ENCODE measurements around a stretch of chr12.

GRCh38 chr12:92011623-92011973, 134.0 kb downstream of the BTG1 start:
- PRO-cap = no peak

GRCh38 chr12:92141506-92142244, 4.0 kb downstream of the BTG1 start:
- PRO-cap = no peak

DNA sequence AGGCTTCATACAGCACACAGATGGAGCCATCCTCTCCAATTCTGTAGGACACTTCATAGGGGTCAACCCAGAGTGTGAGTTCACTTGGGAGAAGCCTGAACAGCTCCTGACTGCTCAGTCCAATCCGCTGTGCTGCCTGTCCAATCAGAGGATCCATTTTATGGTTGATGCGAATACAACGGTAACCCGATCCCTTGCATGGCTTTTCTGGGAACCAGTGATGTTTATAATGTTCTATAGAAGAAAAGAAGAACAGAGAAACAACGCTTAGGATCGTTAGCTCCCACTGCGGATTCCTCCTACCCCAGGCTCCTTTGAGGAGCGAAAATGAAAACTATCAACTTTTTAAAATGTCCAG, 1.5 kb downstream of the BTG1 start:
- PRO-cap = bidirectional peak, plus-strand start at position 255 of the sequence, minus-strand start outside the sequence

GRCh38 chr12:92158771-92159503, 13.3 kb upstream of the BTG1 start:
- PRO-cap = no peak

DNA sequence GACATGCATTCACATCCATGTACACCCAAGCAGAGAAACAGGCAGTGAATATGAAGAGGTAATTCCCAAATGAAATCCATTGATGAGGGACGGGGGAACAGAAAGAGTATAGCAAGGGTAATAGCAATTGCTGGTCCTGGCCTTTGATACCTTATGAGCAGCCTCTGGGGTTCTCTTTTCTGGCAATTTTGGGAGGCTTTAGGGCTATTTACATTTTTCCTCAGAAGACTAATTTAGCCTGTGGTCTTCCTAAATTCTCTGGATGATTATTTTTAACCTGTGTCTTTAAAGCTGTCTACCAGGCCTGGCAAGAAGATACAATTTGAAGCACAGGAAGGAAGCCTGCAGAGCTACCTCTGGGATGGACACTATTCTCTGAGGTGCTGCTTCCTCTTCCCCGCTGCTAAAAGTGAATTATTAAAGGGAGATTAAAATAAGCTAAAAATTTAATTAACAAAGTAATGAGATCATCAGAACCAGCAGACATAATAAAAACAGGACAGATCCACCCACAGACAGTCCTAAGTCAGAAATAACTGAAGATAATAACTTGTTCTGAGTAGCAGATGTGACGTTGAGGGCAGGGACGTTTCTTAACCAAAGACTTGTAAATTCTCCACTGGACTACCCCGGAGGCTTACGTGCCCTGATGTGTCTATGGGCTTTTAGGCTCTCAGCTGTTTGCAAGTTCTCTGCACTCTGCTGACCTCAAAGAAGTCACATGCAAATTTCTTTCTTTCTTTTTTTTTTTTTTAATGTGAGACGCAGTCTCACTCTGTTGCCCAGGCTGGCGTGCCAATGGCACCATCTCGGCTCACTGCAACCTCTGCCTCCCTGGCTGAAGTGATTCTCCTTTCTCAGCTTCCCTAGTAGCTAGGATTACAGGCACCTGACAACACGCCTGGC, 26.8 kb upstream of the BTG1 start:
- PRO-cap = no peak

- PRO-cap = no peak
Observed at GRCh38 chr12:92347874-92348394, 202.3 kb upstream of the BTG1 start.

DNA sequence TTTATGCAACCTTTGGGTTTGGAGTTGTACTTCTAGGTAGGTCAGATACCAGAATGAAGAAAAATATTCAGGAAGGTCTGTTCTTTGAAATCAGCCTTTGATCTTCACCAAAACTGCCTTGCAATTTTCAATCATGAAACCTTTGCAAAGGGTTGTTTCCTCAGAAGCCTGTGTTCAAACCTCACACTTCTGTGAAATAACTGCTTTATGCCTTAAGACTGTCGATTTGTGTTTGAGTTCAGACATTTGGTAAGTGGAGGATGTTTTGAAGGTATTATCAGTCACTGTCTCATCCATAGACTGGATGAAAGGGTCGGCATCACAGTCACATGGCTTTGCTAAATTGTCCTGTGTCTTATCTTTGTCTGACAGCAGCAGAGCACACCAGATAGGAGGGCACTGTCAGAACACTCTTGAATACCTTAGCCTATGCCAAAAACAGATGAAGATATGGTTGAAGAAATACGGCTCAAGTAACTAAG, 233.3 kb upstream of the BTG1 start:
- PRO-cap = no peak

DNA sequence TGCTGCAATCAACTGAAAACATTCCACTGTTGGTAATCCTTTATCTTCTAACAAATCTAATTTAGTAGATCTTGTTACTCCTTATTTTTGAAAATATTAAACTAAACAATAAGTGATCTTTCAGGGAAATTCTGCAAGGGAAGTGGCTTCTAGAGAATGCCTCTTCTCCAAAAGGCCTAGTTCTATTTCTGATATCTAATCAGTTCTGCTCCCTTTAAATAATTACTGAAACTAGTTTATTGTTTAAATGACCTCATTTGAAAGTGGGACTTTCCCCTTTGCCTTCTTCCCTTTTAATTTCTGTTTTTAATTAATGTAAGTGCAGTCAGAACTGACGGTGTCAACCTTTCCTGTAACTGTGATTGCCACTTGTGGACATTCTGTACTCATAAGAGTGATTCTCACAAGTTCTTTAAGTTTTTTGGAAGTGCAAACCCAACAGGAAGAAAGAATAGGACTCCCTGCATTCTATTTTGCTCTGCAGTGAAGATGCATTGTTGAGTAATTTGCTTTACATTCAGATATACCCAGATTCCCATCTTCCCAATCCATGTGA, 265.4 kb upstream of the PLEKHG7 start:
- PRO-cap = no peak

- PRO-cap = no peak
Observed at GRCh38 chr12:92445150-92445757, 257.5 kb upstream of the PLEKHG7 start.

DNA sequence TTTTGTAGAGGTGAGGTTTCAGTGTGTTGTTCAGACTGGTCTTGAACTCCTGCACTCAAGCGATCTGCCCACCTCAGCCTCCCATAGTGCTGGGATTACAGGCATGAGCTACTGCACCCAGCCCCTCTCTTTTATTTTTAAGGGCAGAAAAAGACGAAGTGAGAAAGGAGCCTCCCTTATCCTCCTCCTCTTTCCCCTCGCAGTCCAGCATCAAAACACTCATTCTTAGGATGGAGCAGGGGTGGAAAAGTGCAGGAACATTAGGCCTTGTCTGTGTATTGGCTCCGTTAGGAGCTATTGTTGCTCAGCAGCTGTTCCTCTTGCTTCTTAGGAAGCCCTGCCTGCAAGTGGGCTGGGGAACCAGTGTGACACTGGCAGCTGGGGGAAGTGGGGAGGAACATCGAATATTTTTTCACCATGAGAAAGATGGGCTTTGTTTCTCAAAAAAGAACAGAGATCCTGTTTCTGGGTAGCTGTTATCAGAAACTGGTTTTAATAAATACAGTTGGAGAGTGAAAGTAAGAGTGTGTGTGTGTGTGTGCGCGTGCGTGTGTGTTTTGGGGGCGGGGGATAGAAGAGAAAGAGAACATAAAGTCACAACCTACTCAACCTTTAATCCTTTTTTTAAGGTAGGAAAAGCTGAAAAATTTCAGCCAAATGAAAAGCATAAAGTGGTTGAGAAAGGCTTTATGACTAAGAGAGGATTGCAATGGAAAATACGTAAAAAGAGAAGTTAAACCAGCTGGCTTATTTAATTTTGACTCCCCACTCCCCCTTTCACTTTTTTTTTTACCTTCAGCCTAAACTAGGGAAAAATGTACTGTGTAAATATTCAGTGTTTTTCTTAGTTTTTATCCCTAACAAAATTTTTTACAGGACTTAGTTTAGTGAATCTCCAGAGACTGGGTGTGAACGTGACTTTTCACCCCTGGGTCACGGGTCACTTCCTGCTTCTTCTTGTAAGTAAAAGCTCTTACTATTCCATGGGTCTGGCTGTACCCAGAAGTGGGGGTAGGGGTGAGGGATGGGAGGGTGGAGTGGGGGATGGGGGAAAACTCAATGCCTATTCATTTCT, 197.2 kb upstream of the PLEKHG7 start:
- PRO-cap = bidirectional peak, plus-strand start at position 359 of the sequence, minus-strand start at position 336 of the sequence

DNA sequence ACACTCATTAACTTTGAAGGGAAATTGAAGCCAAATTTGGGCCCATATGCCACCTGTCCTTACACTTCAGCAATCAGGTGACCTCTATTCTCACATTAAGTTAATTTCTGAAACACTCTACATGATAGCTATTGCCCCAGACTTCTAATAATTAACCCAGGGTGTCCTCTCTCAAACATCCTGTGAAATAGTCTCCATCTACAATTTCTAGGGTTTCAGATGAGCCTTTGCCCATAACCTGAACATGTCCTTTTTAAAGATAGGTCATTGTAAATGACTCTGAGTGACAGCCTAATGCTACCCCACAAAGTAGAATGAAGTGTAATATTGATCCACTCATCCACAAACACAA, 155.8 kb upstream of the PLEKHG7 start:
- PRO-cap = no peak

- PRO-cap = no peak
Observed at GRCh38 chr12:92574752-92575444, 127.9 kb upstream of the PLEKHG7 start.

DNA sequence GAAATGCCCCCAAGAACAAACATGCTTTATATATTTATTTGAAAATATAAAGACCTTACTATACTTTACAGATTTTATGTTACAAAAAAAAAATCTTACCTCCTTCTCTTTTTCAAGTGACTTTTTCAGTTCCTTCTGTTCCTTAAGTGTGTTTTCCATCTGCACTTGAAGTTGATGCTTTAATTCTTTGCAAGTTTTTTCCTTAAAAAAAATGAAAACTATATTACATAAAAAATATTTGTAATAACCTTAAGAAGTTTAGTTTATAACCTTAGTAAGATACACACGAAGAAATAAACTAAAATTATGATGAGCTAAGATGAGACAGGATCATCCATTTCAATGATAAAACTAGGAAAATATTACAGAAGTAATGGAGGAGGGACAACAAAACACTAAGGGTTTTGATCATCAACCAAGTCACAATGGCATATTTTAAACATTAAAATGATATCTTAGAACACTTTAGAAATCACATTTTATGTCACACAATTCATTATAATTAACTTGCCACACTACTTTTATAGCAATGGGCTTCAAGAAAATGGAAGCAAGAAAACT, 98.8 kb downstream of the PLEKHG7 start:
- PRO-cap = no peak

GRCh38 chr12:92827915-92828429, 101.1 kb downstream of the EEA1 start:
- PRO-cap = no peak

DNA sequence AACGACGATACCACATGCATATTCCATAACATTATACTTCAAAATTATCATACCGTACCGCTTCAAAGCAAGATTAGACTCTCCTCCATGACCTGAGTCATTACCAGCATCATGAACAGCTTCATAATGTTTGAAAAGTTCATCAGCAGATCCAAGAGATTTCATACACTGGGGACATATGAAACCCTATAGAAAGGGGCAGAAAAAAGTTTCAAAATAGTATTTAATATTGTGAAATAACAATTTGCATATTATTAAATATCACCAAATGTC, 64.4 kb downstream of the EEA1 start:
- PRO-cap = no peak

DNA sequence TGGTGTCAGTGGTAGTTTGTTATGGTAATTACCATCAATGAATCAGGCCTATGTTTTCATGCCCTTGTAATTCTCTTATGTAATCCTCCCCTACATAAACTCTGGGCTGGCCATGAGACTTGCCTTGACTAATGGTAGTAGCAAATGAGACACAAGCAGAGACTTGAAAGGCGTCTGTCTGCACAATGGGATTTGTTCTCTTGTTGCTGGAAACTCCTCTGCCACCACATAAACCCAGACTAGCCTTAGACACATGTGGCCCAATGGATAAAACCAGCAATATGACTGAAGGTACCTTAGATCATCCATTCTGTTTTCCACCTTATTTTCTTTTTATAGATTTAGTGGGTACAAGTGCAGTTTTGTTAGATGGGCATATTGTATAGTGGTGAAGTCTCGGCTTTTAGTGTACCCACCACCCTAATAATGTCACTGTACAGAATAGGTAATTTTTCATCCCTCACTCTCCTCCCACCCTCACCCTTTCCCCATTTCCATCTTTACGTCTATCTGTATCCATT, 16.8 kb downstream of the EEA1 start:
- PRO-cap = no peak

DNA sequence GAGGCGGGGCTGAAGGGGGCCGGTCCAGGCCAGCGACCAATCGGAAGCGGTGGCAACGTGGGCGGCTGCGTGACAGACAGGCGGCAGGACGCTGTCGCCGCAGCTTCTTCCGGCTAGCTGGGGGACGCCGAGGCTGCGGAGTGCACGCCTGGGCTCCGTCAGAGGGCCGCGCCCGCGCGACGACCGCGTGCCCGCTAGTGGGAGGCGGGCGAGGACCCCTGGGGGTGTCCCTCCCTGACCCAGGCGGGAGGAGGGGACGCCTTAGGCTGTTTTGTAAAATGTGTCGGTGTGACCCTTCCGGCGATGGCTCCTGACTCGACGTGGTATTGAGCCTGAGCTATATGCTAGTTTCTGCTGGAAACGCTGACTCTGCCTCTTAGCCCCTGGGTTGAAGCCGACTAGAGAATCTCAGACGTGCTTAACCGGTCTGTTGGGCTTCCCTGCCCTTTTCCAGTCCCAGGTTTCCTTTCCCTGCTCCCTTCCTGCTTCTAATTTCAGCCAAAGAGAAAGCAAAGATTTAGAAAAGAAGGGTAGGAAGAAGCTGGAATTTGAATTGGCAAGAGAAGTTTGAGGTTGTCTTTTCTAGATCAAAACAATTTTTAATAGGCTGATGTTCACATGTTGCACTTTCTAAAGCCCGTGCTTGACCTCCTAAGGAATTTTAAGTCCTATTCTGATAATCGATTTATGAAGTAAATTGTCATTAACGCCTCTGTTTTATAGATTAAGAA, 472 bp upstream of the EEA1 start:
- PRO-cap = bidirectional peak, plus-strand start at position 197 of the sequence, minus-strand start outside the sequence

DNA sequence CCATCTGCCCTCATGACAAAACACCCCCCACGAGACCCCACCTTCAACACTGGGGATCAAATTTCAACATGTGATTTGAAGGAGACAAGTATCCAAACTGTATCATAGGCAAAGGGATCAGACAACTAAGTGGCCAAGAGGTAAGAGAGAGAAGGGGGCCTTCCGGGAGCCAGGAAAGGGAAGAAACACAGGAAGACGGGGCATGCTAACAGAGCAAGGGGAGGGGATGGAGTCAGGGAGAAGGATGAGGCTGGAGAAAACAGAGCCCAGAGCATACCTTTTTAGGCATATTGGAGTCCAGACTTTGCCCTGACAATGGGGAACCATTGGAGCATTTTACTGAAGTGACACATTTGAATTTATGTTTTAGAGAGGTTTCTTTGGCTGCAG, 204.4 kb upstream of the NUDT4 start:
- PRO-cap = no peak

- PRO-cap = no peak
Observed at GRCh38 chr12:93374371-93374901, 3.3 kb upstream of the NUDT4 start.

- PRO-cap = no peak
Observed at GRCh38 chr12:93412254-93412818, 29.4 kb downstream of the UBE2N start.